ENCODE measurements around a stretch of chr11.

GRCh38 chr11:68146124-68146601 lies 25.0 kb upstream of the CHKA start:
- PRO-cap, result no peak

- PRO-cap, result no peak
Measured at GRCh38 chr11:68164056-68164670, 43.0 kb upstream of the CHKA start.

- PRO-cap, result bidirectional peak, plus-strand start at chr11:68212526, minus-strand start at chr11:68212525; bidirectional peak, plus-strand start at chr11:68212750, minus-strand start at chr11:68212727
Measured at GRCh38 chr11:68212354-68212990, 624 bp downstream of the KMT5B start.

DNA sequence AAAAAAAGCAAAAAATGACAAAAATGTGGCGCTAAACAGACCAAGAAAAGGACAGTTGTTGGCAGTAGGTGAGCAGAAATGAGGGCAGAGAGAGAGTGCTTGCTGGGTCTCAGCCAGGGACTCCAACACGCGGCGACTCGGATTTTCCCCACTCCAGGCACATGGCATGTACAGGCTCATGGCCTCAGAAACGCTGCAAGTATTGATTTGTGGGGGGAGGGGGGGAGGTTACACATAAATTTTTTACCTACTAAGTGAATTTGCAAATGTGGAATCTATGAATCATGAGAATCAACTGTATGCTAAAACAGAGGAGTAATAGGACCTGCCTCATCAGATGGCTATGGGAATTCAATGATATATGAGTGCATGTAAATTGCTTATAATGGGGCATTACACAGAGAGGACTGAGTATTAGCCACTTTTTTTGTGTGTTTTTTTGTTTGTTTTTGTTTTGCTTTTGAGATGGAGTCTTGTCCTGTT lies 4.4 kb upstream of the C11orf24 start:
- PRO-cap, result no peak

DNA sequence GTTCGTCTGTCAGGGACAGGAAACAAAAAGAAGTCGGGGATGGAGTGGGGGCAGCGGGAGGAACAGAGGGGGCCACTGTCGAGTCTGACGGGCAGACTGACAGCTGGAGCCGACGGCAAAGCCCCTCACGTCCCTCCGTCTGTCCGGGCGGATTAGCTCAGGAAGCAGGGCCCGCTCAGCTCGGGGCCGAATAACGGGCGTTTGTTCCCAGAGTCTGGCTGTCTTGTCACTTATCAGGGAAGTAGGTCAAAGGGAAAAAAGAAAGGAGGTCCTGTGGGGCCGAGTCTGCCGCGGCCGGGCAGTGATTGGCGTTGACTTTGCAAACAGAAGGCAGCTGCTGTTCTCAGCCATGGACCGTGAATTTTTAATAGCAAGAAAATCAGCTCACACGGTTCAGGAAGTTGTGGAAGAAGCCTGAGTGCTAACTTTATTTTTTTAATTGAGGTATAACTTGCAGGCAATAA lies 61.7 kb downstream of the LRP5 start:
- PRO-cap, result no peak

DNA sequence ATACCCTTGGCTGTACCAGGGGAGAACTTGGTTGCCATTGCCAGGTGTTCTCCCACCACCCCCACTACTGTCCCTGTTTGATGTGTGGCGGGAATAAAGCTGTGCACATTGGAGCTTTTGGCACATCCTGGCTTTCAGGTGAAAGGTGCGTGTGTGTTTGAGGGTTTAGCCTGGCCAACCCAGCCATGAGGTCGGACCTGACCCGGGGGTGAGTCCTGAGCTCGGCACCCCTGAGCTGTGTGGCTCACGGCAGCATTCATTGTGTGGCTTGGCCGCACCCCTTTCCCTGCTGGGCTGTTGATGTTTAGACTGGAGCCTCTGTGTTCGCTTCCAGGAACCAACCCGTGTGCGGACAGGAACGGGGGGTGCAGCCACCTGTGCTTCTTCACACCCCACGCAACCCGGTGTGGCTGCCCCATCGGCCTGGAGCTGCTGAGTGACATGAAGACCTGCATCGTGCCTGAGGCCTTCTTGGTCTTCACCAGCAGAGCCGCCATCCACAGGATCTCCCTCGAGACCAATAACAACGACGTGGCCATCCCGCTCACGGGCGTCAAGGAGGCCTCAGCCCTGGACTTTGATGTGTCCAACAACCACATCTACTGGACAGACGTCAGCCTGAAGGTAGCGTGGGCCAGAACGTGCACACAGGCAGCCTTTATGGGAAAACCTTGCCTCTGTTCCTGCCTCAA lies 54.2 kb upstream of the PPP6R3 start:
- PRO-cap, result no peak

- PRO-cap, result no peak
Measured at GRCh38 chr11:68423304-68424277, 37.0 kb upstream of the PPP6R3 start.

DNA sequence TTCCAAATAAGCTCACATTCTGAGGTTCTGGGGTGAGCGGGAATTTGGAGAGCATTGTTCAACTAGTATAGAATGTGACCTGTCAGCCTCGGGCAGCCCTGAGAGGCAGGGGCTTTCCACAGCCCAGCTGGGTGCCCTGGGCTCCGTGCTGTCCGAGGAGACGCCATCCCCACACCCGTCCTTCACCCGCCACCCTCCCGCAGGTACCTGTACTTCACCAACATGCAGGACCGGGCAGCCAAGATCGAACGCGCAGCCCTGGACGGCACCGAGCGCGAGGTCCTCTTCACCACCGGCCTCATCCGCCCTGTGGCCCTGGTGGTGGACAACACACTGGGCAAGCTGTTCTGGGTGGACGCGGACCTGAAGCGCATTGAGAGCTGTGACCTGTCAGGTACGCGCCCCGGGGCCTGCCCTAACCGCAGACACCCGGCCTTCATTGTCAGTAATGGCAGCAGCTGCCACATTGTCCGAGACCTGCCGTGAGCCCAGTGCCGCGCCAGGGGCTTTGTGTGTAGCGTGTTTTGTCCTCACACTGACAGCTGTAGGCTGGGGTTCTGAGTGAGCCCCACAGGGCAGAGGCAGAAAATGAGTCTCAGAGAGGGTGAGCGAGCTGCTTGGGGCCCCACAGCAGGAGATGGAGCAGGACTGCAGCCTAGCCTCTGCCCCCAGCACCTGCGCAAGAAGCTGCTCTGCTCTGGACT lies 35.5 kb upstream of the PPP6R3 start:
- PRO-cap, result no peak

DNA sequence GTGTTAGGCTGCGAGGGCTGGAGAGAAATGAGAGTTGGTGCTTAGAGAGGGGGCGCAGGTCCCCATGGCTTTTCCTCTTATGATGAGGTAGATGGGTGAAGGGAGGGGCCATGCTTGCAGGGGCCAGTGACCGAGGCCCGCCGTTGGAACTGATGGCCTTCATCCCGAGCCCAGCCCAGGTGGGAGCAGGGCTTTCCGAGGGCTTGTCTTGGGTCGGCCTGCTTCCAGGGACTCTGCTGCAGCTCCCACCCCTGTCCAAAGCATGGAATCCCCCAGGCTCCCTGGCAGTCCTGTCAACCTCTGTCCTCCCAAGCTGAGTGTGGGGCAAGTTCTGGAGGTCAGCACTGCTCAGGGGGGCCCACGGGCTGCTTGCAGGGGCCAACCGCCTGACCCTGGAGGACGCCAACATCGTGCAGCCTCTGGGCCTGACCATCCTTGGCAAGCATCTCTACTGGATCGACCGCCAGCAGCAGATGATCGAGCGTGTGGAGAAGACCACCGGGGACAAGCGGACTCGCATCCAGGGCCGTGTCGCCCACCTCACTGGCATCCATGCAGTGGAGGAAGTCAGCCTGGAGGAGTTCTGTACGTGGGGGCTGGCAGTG lies 34.8 kb upstream of the PPP6R3 start:
- PRO-cap, result no peak

GRCh38 chr11:68447591-68448018 lies 12.9 kb upstream of the PPP6R3 start:
- PRO-cap, result no peak

GRCh38 chr11:68469903-68470699 lies 9.5 kb downstream of the PPP6R3 start:
- PRO-cap, result no peak

- PRO-cap, result no peak
Measured at GRCh38 chr11:68581456-68581809, 102.9 kb upstream of the GAL start.

GRCh38 chr11:68762900-68763820 lies 11.8 kb upstream of the TESMIN start:
- PRO-cap, result no peak

GRCh38 chr11:68818070-68818668 lies 23.5 kb downstream of the CPT1A start:
- PRO-cap, result no peak

DNA sequence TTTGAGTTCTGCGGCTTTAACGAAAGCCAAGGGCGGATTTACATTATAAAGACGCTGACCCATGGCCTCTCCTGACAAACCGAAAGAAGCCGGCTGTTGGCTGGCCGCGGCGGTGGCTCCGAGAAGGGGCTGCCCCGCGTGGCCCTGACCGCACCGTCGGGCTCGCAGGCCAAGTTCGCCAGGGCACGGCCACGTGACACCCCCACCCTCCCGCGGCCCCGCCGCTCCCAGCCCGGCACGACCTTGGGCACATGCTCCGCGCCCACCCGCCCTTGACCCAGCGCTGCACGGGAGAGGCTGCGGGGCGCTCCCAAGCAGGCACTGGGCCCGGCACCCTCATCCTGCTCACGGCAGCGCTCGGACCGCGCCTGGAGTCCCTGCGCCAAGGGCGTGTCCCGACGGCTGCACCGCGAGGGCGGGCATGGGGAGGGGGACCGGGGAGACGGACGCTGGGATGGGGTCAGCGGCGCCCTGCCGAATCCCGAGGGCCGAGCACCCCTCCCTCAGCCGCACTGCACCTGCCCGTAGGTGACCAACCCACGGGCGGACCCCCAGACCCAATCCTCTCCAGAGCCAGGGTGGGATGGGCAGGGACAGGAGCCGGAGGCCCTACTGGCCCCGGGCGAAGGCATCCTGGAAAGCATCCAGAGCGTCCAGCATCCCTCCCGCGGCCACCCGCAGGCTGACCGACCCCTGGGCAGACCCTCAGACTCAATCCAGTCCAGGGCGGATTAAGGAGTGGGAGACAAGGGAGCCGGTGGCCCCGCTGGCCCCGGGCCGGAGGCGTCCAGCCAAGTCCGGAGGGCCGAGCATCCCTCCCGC lies 828 bp downstream of the CPT1A start:
- PRO-cap, result bidirectional peak, plus-strand start at position 395 of the sequence, minus-strand start at position 370 of the sequence

GRCh38 chr11:69010771-69011769 lies 2.0 kb downstream of the MRGPRF start:
- PRO-cap, result no peak

DNA sequence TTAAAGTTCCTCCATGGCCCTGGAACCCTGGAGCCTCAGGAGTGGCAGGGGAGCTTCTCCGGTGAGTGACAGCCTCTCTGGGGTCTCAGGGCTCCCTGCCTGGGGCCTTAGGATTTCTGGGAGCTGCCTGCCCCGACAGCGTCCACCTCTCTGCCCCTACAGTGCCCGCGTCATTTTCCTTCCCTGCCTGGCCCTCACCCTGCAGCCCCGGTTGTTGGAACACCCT lies 304 bp downstream of the MRGPRF start:
- PRO-cap, result no peak

DNA sequence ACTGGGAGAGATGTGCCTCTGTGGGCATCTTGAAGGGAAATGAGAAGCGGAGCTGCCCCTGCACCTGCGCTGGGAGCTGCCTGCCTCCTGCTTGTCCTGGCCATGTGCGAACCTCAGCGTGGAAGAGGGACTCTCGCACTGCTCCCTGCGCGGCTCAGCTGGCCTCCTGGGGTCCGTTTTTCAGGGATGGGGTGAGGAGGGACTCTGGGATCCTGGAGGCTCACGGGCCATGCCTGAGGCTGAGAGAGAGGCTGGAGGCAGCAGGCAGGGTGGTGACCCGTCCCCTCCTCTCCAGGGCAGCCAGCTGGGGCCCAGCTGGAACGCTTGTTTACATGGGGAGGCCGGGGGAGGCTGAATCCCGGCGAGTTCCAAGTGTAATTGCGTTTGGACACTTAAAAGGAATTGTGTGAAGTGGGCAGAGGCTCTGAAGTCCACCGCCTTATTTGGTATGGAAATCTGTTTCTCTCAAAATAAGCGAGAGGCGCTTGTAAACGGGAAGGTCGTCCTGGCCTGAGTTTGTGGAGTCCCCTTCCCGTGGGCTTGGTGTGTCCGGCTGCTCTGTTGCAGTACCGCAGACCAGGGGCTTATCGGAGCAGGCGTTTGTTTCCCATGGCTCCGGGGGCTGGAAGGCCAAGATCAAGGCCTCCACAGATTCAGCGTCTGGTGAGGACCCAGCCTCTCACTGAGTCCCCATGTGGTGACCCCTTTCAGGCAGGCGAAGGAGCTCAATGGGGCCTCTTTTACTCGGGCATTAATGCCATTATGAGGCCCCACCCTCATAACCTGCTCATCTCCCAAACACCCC lies 1.3 kb upstream of the MRGPRF start:
- PRO-cap, result no peak

DNA sequence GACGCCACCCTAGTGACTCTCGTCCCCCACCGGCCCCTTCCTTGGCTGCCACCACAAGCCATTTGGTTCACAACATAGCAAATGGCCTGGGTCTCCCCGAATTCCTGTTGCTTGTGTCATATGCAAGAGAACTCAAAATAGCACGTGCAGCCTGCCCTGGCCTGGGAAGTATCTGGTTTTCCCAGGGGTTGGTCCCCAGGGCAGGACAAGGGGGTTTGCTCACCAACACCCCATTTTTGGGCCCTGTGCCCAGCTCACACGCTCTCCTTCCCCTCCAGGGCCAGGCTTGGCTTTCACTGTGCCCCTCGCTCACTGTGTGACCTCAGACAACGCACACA lies 12.8 kb upstream of the TPCN2 start:
- PRO-cap, result no peak

DNA sequence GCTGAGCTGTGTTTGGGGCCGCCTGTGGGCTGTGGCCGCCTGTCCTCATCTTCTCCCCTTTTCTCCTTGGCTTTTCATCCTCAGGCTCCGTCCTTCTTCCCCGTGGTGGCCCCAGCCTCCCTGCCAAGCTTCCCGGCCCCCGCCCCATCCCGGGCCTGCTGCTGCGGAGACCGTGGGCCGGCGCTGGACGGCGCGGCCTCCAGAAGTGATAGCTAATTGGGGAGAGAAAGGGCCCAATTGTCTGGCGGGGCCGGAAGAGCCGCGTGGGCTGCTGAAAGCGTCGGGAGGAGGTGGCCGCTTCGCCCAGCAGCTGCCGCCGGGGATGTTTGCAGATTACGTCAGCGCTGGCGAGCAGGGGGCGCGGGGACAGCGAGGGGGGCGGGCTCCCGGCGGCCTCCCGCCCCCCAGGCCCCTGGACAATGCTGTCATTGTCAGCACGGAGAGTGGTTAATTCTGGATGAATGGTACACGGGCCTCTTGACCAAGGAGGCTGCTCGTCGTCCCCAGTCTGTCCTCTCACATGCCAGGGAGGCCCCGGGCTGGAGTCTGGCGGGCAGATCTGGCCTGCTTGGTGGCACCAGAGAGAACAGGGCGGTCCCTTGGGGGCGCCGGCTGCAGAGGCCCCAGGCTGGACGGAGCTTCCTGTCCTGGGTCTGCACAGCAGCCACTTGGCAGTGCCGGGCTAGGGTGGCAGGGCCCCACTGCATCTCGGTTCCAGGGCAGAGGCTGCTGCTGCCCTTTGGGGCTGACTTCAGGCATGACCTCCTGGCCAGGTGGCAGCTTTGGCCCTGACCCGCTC lies 1.6 kb downstream of the SMIM38 start:
- PRO-cap, result no peak

Measured in NALM6 (cell line).